Endothelial cell of umbilical vein (primary cell): ENCODE measurements around the genes FAM170A and ZNF474.

GRCh38 chr5:116571741-116572294, 2.8 kb downstream of the SEMA6A start:
- PRO-cap = no peak
CAGE:
- cytosol, long polyA minus RNA = no peak
- cytosol, long polyA plus RNA = no peak
- long polyA plus RNA = no peak
- nucleus, long polyA minus RNA = no peak
- nucleus, long polyA plus RNA = no peak

DNA sequence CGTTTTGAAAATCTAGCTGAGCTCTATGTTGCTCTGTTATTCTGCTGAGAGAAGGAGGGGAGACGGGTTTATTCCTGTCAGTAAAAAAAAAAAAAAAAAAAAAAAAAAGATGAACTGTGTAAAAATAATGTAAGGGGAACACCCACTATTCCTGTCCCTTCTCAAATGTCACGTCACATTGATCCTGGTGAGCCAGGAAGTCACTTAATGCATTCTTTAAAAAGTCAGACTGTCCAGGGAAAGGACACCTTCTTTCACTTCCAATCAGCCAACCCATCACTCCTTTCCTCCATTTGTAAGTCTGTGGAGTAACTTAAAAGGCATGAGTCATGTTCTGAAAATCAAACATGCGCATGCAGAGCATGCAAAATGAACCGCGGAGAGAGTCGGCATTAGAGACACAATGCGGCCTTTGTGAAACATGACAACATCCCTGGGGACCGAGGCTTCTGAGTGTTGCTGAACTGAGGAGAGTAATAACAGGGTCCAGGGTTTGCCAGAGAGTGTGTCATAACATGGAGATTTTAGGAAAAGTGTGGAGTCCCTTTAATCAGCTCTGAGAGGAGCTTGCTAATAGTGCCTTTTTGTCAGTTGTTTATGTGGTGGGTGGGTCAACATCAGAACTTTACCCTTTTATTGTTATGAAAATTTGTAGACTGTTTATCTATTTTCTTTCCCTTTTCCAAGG, 77.6 kb upstream of the SEMA6A start:
- PRO-cap = no peak
CAGE:
- cytosol, long polyA minus RNA = no peak
- cytosol, long polyA plus RNA = no peak
- long polyA plus RNA = no peak
- nucleus, long polyA minus RNA = no peak
- nucleus, long polyA plus RNA = no peak

- PRO-cap = no peak
CAGE:
- cytosol, long polyA minus RNA = no peak
- cytosol, long polyA plus RNA = no peak
- long polyA plus RNA = no peak
- nucleus, long polyA minus RNA = no peak
- nucleus, long polyA plus RNA = no peak
These were observed 107.0 kb upstream of the SEMA6A start for GRCh38 chr5:116681669-116682007.

GRCh38 chr5:116739641-116740029, 165.0 kb upstream of the SEMA6A start:
- PRO-cap = no peak
CAGE:
- cytosol, long polyA minus RNA = no peak
- cytosol, long polyA plus RNA = no peak
- long polyA plus RNA = no peak
- nucleus, long polyA minus RNA = no peak
- nucleus, long polyA plus RNA = no peak

DNA sequence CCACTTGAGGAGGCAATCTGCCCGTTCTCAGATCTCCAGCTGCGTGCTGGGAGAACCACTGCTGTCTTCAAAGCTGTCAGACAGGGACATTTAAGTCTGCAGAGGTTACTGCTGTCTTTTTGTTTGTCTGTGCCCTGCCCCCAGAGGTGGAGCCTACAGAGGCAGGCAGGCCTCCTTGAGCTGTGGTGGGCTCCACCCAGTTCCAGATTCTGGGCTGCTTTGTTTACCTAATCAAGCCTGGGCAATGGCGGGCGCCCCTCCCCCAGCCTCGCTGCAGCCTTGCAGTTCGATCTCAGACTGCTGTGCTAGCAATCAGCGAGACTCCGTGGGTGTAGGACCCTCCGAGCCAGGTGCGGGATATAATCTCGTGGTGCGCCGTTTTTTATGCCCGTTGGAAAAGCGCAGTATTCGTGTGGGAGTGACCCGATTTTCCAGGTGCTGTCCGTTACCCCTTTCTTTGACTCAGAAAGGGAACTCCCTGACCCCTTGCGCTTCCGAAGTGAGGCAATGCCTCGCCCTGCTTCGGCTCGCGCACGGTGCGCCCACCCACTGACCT, 958.4 kb upstream of the SEMA6A start:
- PRO-cap = no peak
CAGE:
- cytosol, long polyA minus RNA = no peak
- cytosol, long polyA plus RNA = no peak
- long polyA plus RNA = no peak
- nucleus, long polyA minus RNA = no peak
- nucleus, long polyA plus RNA = no peak

DNA sequence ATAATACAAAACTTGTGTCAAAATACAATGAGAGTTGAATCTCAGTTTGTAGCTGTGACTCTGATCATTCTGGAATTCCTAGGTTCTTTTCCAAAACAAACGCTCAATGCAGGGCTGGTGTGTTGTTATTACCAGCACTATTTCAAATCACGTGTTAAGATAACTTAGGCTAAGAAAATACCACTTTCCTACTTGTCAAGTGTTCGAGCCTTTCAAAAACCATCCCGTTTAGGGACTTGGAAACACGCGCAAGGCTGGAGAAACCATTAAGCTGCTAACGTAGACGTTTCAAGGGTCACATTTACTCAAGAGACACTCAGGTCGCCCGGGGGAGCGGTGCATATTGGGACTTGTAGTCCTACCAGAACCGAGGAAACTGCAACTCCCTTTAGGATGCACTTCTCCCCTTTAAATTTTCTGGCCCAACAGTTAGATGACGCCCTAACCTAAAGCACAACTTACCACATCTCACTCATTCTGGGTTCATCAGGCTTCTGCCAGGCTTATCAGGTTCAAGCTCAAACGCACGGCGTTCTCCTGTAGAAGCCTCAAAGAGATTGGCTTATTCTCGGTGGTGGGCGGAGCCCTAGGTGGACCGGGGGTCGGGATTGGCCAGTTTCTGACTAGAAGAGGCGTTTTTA, 423 bp upstream of the DMXL1 start:
- PRO-cap = bidirectional peak, plus-strand start outside the sequence, minus-strand start at position 496 of the sequence
CAGE:
- cytosol, long polyA minus RNA = no peak
- cytosol, long polyA plus RNA = no peak
- long polyA plus RNA = no peak
- nucleus, long polyA minus RNA = no peak
- nucleus, long polyA plus RNA = no peak

- PRO-cap = no peak
CAGE:
- cytosol, long polyA minus RNA = no peak
- cytosol, long polyA plus RNA = no peak
- long polyA plus RNA = no peak
- nucleus, long polyA minus RNA = no peak
- nucleus, long polyA plus RNA = no peak
These were observed 87.9 kb upstream of the TNFAIP8 start for GRCh38 chr5:119267792-119268442.

DNA sequence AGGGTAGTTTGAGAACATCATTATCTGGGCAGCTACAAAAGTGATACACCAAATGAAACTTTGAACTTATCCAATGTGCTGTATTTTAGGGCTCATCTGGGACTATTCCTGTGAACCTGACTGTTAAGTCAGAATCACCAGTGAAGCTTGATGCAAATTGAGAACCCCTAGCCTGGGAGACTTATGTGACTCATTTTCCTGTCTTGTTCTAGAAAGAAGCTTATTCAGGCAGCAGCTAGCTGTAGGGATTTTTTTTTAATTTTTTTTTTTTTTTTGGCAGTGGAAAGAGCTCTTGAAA, 81.1 kb upstream of the TNFAIP8 start:
- PRO-cap = no peak
CAGE:
- cytosol, long polyA minus RNA = no peak
- cytosol, long polyA plus RNA = no peak
- long polyA plus RNA = no peak
- nucleus, long polyA minus RNA = no peak
- nucleus, long polyA plus RNA = no peak

DNA sequence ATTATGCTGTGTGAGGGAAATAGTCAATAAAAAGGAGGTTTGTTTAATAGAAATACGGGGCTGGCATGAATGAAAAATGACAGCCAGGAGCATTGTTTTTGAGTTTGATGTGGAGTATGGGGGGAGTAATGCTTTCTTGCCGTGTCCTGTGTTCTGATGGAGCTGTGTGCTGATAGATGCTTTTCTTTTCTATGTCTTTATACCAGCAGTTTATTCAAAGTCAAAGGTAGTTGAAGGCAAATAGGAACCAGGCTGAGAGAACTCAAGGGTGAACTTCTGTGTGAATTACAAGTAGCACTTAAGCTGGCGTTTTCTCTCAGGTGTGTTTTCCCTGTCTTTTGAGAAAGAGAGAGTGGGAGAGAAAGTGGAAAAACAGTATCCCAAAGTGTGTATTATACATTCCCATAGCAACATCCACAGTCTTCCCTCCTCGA, 1.4 kb downstream of the TNFAIP8 start:
- PRO-cap = no peak
CAGE:
- cytosol, long polyA minus RNA = no peak
- cytosol, long polyA plus RNA = no peak
- long polyA plus RNA = no peak
- nucleus, long polyA minus RNA = no peak
- nucleus, long polyA plus RNA = no peak

- PRO-cap = no peak
CAGE:
- cytosol, long polyA minus RNA = no peak
- cytosol, long polyA plus RNA = no peak
- long polyA plus RNA = no peak
- nucleus, long polyA minus RNA = no peak
- nucleus, long polyA plus RNA = no peak
These were observed 5.3 kb downstream of the TNFAIP8 start for GRCh38 chr5:119360977-119361662.

GRCh38 chr5:119418707-119419236, 33.5 kb upstream of the HSD17B4 start:
- PRO-cap = no peak
CAGE:
- cytosol, long polyA minus RNA = no peak
- cytosol, long polyA plus RNA = no peak
- long polyA plus RNA = no peak
- nucleus, long polyA minus RNA = no peak
- nucleus, long polyA plus RNA = no peak

GRCh38 chr5:119629383-119629759, at the start of gene FAM170A:
TSS of gene FAM170A (plus strand) at chr5:119629558.
- PRO-cap = no peak
CAGE:
- cytosol, long polyA minus RNA = no peak
- cytosol, long polyA plus RNA = no peak
- long polyA plus RNA = no peak
- nucleus, long polyA minus RNA = no peak
- nucleus, long polyA plus RNA = no peak

DNA sequence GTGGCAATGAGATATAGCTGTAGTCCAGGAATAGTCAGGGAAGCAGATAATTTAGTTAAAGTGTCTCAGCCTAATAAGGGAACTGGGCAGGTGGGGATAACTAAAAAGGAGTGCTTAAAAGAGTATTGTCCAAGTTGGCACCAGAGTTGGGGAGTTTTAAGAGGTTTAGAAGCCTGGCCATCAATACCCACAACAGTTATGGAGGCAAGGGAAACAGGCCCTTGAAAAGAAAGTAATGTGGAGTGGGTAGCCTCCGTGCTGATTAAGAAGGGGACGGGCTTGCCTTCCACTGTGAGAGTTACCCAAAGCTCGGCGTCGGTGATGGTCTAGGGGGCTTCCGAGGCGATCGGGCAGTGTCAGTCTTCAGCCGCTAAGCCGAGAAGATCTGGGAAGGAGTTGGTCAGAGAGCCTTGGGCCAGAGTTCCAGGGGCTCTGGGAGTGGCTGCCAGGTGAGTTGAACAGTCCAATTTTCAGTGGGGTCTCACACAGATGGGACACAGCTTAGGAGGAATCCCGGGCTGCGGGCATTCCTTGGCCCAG, 236.5 kb downstream of the PRR16 start:
- PRO-cap = no peak
CAGE:
- cytosol, long polyA minus RNA = no peak
- cytosol, long polyA plus RNA = no peak
- long polyA plus RNA = no peak
- nucleus, long polyA minus RNA = no peak
- nucleus, long polyA plus RNA = no peak

DNA sequence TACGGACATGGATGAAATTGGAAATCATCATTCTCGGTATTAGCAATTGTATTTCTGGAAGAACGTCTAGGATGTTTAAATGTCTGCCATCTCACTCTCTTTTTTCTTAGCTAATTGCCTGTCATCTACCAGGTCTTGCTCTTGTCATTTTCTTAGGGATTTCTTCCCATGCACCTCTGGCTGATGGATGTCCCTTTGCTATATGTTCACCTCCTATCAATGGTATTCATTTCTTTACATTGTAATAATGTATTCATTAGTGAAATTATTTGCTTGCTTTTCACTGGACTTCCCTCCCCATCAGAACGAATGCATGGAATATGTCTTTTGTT, 539.7 kb upstream of the FTMT start:
- PRO-cap = no peak
CAGE:
- cytosol, long polyA minus RNA = no peak
- cytosol, long polyA plus RNA = no peak
- long polyA plus RNA = no peak
- nucleus, long polyA minus RNA = no peak
- nucleus, long polyA plus RNA = no peak

- PRO-cap = bidirectional peak, plus-strand start at chr5:122129581, minus-strand start at chr5:122129399
CAGE:
- cytosol, long polyA minus RNA = no peak
- cytosol, long polyA plus RNA = no peak
- long polyA plus RNA = no peak
- nucleus, long polyA minus RNA = no peak
- nucleus, long polyA plus RNA = no peak
These were observed at the start of gene ZNF474 for GRCh38 chr5:122129255-122129889. TSS of gene ZNF474 (plus strand) at chr5:122129546.

GRCh38 chr5:122187418-122187703, 27.4 kb downstream of the ENSG00000250803 start:
- PRO-cap = no peak
CAGE:
- cytosol, long polyA minus RNA = no peak
- cytosol, long polyA plus RNA = no peak
- long polyA plus RNA = no peak
- nucleus, long polyA minus RNA = no peak
- nucleus, long polyA plus RNA = no peak

DNA sequence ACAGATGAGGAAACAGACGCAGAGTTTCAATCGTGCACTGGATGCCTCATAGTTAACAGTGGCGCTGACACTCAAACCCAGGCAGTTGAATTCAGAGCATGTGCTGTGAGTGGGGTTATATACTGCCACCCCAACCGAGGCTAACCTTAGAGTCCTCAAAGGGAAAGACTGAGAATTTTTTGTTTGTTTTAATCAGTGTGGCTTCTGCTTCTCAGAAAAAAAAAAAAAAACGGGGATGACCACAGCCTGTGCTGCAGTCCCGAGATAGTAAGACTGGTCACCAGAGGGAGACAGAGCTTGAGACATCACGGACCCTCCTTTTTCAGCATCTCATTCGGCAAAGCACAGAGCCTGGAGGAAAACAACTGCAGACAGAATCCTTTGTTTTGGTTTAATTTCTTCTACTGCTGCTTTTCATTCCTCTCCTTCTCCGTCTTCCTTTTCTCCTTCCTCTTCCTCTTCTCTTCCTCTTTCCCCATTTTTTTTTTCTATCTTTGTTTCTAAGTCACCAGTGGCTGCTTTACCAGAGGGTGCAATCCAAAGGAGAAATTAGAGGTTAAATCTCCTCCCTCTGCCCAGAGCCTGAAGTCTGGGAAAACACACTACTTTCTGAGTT, 188.7 kb downstream of the SNCAIP start:
- PRO-cap = no peak
CAGE:
- cytosol, long polyA minus RNA = no peak
- cytosol, long polyA plus RNA = no peak
- long polyA plus RNA = no peak
- nucleus, long polyA minus RNA = no peak
- nucleus, long polyA plus RNA = no peak

GRCh38 chr5:123032678-123033340, 3.7 kb downstream of the PPIC start:
- PRO-cap = no peak
CAGE:
- cytosol, long polyA minus RNA = no peak
- cytosol, long polyA plus RNA = no peak
- long polyA plus RNA = no peak
- nucleus, long polyA minus RNA = no peak
- nucleus, long polyA plus RNA = no peak

DNA sequence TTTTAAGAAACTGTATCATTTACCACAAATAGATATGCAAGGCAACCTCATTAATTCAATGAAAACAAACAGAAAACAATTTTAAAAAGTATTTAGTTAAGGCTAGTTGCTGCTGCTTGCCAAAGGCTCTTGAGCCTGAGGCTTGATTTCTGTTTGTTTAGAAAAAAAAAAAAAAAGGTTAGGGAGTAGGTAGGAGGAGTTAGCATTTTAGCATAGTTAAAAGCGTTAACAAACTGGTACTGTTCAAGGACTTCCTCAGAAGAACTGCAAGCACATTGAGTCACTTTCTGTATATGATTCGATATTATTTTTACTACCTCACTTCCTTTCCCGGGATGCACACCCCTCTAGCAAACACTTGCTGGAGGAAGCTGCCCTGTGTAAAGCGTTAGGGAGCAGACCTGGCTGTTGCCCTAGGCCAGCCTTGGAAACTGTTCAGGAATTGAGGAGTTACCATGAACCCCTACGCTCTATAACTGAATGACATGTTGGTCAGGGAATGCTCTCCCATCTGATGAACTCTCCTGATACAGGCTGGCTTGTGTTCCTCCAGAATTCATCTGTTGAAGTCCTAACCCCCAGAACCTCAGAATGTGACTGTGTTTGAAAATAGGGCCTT, 15.7 kb upstream of the CEP120 start:
- PRO-cap = bidirectional peak, plus-strand start at position 357 of the sequence, minus-strand start at position 262 of the sequence
CAGE:
- cytosol, long polyA minus RNA = no peak
- cytosol, long polyA plus RNA = no peak
- long polyA plus RNA = no peak
- nucleus, long polyA minus RNA = no peak
- nucleus, long polyA plus RNA = no peak

DNA sequence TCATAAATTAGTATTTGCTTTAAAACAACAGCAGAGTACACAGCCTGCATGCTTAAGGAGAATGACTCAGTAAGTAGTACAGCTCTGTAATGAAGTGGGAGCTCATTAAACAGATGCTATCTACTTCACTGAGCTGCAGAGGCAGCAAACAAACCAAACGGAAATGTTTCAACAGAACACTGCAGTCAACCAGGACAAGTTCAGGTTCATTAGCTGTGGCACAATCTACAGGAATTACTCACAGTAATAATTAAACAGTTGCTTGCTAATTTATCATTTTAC, 302.3 kb downstream of the CSNK1G3 start:
- PRO-cap = bidirectional peak, plus-strand start at position 174 of the sequence, minus-strand start at position 91 of the sequence
CAGE:
- cytosol, long polyA minus RNA = no peak
- cytosol, long polyA plus RNA = no peak
- long polyA plus RNA = no peak
- nucleus, long polyA minus RNA = no peak
- nucleus, long polyA plus RNA = no peak